Fallopian tube (tissue), 1 donor: ENCODE data around the genes ADRA2A and CASP7.

GRCh38 chr10:111076657-111077596, at the start of gene ADRA2A:
Gene ADRA2A (plus strand): TSS chr10:111077029.
- PRO-cap = bidirectional peak, plus-strand start at chr10:111077030, minus-strand start at chr10:111076860

- PRO-cap = no peak
Measured at GRCh38 chr10:112129299-112129671, 54.3 kb downstream of the GPAM start.

DNA sequence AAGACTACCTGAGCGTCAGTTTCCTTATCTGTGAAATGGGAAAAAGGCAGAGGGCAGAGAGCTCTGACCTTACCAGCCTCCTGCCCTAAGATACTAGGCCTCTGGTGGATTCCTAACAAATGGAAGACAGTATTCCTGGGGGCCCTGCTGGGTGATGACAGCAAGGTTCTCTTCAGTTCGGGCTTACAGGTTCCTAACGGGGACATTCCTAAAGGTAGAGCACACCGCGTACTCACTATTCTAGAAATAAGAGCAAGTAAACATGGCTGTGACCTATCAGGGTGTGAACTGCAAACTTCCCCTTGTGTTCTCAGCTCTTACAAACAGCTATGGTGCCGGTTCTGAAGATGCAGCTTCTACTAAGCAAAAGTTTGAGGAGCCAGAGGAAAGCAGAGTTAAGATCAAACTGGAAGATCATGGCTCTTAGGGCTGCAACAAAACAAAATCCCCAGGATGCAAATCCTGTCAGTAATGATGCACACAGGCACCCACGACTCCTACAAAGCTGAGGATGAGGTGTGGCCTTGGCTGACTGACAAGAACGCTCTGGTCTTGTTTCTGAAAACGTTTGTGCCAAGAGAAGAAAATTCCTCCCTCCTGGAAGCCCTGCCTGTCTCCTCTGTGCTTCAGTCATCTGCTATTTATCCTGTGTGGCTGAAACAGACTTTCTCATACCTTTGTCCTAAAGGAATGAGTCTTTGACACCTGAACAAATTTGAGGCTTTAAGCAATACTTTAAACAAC, 13.2 kb upstream of the ACSL5 start:
- PRO-cap = no peak

DNA sequence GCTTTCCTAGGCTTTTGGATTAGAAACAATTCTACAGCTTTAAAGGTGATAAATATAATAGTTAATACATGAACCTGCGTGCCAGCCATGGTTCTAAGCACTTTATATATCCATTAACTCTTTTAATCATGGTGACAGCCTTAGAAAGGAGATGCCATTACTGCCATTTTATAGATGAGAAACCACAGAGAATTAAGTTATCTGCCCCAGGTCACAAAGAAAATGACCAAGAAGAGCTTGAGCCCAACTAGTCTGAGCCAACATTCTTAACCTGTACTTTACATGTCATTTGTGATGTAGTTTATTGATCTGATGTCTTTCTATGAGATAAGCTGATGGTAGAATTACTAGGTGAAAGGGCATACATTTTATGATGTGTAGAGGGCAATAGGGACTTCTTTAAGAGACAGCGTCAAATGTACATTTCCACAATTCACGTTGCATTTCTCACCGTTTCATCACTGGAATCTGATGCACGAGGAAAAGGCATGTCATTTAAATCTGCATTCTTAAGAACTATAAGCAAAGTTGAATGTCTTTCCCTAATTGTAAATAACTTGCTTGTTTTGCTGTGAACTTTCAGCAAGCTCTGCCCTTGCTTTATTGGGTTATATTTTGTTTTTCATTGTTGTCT, 11.3 kb downstream of the ACSL5 start:
- PRO-cap = no peak

DNA sequence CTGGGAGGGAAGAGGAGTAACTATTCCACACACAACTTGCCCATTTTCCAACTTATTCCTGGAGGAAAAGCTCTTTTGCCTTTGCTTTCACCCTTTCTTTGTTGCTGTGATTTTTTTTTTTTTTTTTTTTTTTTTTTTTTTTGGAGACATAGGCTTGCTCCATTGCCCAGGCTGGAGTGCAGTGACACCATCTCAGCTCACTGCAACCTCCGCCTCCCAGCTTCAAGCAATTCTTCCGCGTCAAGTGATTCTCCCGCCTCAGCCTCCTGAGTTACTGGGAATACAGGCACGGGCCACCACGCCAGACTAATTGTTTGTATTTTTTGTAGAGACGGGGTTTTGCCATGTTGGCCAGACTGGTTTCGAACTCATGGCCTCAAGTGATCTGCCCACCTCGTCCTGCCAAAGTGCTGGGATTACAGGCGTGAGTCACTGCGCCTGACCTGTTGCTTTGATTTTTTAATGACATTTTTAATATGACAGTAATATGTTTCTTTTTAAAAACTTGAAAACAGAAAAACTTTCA, 192.7 kb upstream of the TCF7L2 start:
- PRO-cap = no peak

DNA sequence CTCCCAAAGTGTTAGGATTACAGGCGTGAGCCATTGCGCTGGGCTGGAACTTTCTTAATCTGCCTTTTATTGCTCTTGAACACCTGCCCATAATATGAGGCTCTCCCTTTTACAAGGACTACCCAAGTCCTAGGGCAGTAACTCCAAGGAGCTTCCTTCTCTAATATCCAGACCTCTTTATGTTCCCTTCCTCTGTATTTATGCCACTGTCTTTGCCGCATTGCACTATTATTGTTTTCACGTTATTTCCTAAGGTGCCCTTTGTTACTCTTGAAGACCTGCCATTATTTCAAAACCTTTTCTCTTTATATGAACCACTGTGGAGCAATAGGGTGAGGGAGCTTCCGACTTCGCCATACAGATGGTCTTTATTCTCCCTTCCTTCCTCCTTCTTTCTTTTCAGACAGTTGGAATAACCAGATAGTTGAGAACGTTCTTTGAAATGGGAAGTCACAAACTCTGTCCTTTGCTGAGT, 36.2 kb upstream of the TCF7L2 start:
- PRO-cap = no peak

DNA sequence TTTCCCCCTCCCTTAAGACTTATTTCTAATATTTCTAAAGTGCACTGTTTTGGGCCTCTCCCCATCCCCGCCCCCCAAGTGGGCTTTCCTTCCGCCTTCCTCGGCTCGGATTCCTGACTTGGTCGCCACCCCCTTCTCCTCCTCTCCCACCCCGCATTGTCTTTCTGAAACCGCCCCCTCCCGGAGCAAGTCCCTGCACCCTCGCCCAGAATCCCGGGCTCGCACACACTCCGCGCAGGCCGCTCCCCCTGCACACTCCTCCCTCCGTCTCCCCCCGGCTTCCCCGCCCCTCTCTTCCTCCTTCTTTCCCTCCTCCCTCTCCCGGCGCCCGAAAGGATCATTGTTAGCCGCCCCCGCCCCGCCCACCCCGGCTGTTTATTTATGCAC, 255 bp upstream of the TCF7L2 start:
- PRO-cap = bidirectional peak, plus-strand start at position 224 of the sequence, minus-strand start at position 80 of the sequence; bidirectional peak, plus-strand start outside the sequence, minus-strand start at position 307 of the sequence

GRCh38 chr10:113056722-113057137, 106.7 kb downstream of the TCF7L2 start:
- PRO-cap = unidirectional peak, plus-strand start at chr10:113056885

DNA sequence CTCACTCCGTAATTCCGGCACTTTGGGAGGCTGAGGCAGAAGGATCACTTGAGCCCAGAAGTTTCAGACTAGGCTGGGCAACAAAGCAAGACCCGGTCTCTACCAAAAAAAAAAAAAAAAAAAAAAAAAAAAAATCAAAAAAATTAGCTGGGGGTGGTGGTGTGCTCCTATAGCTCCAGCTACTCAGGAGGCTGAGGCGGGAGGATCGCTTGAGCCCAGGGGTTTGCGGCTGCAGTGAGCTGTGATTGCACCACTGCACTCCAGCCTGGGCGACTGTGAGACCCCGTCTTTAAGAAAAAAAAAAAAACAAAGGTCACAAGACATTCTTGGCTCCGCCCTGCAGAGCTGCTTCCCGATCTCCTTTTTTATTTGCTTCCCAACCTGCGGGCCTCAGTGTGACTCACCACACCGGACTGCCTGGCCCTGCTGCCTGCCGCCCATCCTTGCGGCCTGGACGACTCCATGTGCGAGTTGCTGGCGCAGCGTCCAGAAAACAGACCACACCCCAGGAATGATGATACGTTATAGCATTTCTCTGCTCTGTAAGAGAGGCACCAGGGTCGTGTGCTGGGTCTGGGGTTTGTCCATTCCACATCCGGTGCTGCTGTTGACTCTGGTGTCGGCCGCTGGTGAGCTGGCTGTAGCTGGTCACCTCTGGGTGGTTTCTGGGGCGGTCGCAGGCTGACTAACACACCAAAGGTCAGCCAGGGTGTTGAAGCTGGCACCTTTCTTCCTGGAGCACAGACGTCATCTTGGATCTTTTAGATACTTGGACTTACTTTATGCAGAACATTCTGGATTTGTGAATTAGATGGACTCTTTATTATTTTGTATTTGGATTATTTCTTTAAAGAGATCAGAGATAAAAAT, 123.6 kb downstream of the TCF7L2 start:
- PRO-cap = unidirectional peak, plus-strand start at position 406 of the sequence

- PRO-cap = no peak
Measured at GRCh38 chr10:113162920-113163377, 212.9 kb downstream of the TCF7L2 start.

DNA sequence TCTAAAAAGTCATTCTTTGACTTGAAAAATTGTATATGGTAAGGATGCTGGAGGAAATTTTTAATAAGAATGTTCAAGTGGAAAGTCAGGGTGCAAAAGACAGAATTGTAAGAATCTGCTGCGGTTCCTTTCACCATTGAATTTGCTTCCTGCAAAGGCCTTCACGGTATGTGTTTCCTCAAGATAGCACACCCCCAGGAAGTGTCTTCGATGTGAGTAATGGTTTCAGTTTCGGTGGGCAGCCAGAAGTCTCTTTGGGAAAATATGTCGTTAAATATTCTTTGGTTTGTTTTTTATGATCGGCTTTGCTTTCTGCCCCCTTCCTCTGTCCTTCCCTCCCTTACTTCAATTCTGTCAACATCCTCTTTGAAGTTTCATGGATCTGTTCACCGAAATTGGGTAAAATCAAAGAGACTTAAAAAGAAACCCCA, 171.0 kb upstream of the HABP2 start:
- PRO-cap = no peak

DNA sequence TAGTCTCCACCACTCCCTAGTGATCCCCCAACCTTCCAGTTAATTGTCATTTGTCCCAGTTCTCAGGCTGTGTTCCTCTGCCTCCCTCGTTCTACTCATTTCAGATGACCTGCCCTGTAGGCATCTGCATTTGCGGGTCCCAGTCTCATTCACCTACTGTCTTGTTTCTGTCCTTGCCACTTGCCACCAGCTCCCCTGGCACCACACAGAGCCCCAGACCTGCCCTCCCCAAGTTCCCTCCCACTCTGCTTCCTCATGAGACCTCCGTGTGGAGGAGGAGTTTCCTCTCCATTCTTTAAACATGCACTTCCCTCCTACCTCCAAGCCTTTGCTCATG, 13.7 kb upstream of the HABP2 start:
- PRO-cap = no peak

GRCh38 chr10:113541029-113541697, 11.7 kb upstream of the HABP2 start:
- PRO-cap = no peak

- PRO-cap = no peak
Measured at GRCh38 chr10:113583810-113584589, 31.1 kb downstream of the HABP2 start.

- PRO-cap = bidirectional peak, plus-strand start at chr10:113679648, minus-strand start at chr10:113679554; bidirectional peak, plus-strand start at chr10:113679912, minus-strand start at chr10:113679780
Measured at GRCh38 chr10:113679475-113680155, at the start of gene CASP7. Gene CASP7 (plus strand): TSS chr10:113679912.

DNA sequence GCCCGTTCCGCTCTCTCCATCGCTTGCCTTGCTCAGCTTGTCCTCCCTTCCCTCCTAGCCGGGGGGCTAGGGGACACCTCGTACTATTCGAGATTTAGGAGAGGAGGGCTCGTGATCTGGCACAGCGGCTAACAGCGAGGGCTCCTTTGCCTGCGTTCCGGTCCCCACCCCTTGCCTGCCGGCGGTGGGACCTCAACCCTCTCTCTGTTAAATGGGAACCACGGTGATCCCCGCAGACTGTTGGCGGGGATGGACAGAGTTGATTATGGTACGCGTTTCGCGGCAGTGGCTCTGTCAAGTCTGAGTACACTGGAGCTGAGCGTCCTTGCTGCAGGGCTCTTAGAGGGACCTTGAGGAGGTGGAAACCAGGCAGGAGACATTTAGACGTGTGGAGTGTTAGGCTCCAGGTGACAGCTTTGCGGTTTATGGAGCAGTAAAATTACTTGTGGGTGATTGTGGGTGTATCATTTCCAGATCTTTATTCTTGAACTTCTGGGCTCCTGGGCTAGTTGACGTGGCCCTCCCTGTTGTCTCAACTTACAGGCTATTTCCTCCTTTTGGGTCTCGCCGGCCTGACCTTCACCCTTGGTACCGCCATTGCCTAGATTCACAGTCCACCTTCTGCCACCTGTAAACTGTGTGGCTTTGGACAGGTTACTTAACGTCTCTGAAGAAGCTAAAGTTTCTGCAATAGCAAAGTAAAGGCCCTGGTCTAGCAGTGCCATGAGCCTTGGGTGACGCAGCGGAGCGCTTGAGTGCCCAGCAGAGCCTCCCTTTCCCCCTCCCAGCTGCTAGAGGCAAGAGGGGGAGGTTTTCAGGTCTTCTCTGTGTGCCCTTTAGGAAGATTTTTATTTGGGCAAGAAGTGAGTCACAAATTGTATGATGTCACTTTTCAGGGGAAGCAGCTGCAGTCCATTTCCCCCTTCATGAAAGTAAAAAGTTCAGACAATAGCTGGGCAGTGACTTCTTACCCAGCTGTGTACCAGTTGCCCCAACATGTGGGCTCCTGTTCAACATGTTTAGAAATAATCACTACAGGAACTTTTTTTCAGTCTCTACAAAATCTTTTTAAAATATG, 783 bp downstream of the CASP7 start:
- PRO-cap = unidirectional peak, minus-strand start at position 302 of the sequence; unidirectional peak, minus-strand start at position 790 of the sequence

DNA sequence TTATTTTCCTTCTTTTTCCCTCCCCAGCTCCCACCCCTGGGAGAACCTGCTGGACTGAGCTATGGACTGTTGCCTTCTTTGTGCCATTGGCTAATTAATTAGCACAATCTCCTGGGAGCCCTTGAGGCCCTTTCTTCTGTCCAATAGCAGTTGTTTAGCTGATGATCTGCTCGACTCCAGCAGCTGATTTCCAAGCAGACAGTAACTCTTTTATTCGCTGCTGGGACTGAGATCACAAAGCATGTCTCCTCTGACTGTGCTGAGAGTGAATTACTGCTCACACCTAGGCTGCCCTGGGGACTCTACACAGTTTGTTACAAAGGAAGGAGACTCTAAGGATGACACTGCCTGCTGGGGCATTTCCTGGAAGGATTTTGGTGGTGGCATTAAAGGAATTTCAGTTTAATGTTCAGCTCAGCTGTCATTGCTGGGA, 31.4 kb downstream of the CASP7 start:
- PRO-cap = unidirectional peak, plus-strand start at position 213 of the sequence

GRCh38 chr10:113982480-113983214, 61.0 kb upstream of the ADRB1 start:
- PRO-cap = unidirectional peak, plus-strand start at chr10:113982979

DNA sequence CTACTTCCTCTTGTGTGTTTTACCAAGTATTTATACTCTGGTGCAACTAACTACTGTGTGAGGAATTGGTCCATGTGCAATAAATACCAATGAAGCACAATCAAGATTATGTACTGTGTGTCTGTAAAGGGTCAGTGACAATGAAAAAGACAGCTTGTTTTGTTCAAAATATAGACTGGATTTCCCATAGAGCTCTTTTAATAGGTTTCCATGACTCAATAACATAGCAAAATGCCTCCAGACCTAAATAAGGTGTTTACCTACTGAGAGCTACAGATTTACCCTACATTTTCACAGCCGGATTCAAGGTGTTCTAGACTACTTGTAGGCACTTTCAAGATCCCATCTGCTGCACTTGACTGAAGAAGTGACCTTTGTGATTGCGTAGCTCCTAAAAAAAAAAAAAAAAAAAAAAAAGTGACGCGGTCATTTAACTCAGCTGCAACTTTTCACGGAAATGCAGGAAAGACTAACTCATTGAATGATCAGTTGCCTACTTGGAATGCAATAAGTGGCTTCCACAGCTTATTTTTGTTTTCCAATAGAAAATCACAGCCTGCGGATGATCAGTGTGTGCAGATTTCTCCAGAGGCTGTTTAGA, 3.2 kb downstream of the ADRB1 start:
- PRO-cap = no peak

GRCh38 chr10:114172061-114172593, 1.9 kb downstream of the CCDC186 start:
- PRO-cap = no peak